Metastatic Breast Carcinoma in the Brain (tissue), 10 donors: ENCODE results near the gene SLC46A2.

DNA sequence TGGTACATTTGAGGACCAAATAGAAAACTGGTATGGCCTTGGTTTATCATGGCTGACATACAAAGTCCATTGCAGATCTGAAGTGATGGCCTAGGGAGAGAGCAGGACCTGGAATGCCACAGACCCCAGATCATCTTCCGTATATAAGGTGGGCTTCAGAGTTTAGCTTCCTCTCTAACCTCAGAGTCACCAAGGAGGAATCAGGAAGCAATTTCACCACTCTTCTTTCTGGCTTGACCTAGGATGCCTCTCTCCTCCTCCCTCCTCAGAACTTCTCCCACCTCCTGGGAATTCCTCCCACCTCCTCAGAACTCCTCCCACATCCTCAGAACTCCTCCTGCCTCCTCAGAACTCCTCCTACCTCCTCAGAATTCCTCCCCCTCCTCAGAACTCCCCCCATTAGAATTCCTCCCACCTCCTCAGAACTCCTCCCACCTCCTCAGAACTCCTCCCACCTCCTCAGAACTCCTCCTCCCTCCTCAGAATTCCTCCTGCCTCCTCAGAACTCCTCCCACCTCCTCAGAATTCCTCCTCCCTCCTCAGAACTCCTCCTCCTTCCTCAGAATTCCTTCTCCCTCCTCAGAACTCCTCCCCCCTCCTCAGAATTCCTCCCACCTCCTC lies 24.1 kb downstream of the SLC46A2 start:
- PRO-cap, 10 experiments: no peak in any of the 10 experiments

- PRO-cap, 10 experiments: peak in 3 of 10 experiments; most common plus-strand start chr9:112890988 (in 3); most common minus-strand start chr9:112890787 (in 1)
These were observed at the start of gene SLC46A2 for GRCh38 chr9:112890575-112891219. SLC46A2 (minus strand) TSS chr9:112890876.

- PRO-cap, 10 experiments: peak in 2 of 10 experiments; most common plus-strand start chr9:113152161 (in 1); most common minus-strand start chr9:113151932 (in 1)
These were observed 1.1 kb downstream of the SLC31A2 start for GRCh38 chr9:113151769-113152433.

- PRO-cap, 10 experiments: no peak in any of the 10 experiments
These were observed 15.7 kb downstream of the SLC31A2 start for GRCh38 chr9:113166410-113166940.

- PRO-cap, 10 experiments: peak in 2 of 10 experiments; most common plus-strand start chr9:113350480 (in 1); most common minus-strand start chr9:113350372 (in 1)
These were observed 818 bp downstream of the BSPRY start for GRCh38 chr9:113350097-113350621.

DNA sequence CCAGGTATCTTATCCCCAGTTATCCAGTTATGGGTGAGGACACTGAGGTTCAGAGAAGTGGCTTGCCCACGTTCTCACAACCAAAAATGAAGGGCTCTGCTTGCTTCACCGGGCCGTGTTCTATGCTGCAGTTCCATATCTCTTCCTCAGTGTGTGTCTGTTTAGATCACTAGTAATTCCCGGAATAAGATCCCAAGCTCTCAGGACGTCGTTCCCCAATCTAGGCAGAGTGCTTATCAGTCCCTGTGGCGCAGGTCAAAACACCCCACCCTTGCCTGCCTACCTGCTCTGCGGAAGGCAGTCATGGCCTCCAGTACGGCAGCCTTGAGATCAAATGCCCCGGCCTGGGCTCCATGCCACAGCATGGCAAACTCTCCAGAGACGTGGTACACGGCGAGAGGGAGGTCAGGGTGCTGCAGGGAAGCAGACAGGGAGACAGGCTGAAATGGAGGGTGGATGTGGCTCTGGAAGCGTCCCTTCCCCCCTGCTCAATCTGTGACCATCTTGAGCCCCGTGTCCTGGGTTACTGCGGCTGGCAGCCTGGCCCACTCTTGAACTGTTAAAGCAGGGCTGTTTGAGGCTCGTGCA lies 12.0 kb upstream of the HDHD3 start:
- PRO-cap, 10 experiments: no peak in any of the 10 experiments

DNA sequence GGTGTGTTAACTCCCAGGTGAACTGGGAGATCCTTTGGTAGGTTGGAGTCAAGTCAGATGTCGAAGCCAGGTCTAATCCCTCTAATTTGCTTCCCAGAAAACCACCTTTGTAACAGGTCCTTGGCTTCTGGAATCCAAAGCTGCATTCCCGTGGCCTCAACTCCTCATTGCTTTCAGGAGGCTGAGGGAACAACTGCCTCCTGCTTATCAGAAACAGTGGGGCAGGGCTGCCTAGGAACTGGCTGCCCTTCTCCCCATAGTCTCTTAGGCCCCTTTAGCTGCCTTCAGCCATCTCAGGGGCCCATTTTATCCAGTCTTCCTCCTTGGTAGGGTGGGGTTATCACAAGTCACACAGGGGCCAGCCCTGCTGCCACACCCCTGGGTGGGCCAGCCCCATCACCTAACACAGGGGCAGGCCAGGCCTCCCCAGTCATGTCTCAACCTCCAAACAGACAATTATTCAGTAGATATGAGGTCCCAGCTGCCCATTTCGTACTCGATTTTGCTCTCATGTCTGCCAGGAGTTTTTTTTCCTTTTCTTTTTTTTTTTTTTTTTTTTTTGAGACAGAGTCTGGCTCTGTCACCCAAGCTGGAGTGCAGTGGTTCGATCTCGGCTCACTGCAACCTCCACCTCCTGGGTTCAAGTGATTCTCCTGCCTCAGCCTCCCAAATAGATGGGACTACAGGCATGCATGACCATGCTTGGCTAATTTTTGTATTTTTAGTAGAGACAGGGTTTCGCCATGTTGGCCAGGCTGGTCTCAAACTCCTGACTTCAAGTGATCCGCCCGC lies 3.8 kb downstream of the ALAD start:
- PRO-cap, 10 experiments: no peak in any of the 10 experiments

GRCh38 chr9:113416190-113416845 lies 5.8 kb downstream of the C9orf43 start:
- PRO-cap, 10 experiments: peak in 3 of 10 experiments; most common minus-strand start chr9:113416556 (in 3)

- PRO-cap, 10 experiments: peak in 1 of 10 experiments; most common plus-strand start chr9:113488731 (in 1)
These were observed 24.9 kb downstream of the RGS3 start for GRCh38 chr9:113488166-113489013.

DNA sequence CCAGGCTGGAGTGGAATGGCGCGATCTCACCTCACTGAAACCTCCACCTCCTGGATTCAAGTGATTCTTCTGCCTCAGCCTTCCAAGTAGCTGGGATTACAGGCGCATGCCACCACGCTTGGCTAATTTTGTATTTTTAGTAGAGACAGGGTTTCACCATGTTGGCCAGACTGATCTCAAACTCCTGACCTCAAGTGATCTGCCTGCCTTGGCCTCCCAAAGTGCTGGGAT lies 28.0 kb downstream of the RGS3 start:
- PRO-cap, 10 experiments: no peak in any of the 10 experiments

DNA sequence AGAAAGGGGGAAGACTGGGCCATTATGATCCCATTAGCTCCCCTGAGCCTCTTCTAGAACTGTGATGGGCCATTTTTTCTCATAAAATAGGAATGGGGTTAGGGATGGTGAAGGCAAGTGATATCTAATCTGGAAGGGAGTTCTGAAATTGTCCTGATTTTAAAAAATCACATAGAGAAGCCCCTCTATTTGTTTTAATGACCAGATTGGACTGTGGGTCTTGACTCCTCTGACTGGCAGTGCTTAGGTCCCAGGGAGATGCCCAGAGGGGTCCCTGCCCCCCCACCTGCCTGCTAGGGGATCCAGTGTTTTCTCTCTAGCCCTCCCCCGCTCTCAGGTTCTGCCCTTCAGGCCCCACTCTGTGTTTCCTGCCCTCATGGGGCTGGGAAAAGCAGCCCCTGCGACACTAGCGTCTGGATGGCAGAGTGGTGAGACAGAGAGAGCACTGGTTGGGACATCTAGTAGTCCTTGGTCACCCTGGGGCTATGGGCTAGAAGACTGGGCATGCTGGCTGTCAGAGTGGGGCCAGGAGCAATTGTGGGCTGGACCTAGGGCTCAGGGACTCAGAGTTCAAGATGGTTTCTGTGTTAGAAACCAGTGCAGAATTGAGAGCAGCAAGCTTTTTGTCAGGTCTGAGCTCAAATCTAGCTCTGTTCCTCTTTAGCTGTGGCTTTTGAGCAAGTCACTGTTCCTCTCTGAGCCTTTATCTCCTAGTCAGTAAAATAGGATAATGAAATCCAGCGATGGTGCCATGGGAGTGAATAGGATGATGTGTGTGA lies 38.8 kb downstream of the RGS3 start:
- PRO-cap, 10 experiments: no peak in any of the 10 experiments

DNA sequence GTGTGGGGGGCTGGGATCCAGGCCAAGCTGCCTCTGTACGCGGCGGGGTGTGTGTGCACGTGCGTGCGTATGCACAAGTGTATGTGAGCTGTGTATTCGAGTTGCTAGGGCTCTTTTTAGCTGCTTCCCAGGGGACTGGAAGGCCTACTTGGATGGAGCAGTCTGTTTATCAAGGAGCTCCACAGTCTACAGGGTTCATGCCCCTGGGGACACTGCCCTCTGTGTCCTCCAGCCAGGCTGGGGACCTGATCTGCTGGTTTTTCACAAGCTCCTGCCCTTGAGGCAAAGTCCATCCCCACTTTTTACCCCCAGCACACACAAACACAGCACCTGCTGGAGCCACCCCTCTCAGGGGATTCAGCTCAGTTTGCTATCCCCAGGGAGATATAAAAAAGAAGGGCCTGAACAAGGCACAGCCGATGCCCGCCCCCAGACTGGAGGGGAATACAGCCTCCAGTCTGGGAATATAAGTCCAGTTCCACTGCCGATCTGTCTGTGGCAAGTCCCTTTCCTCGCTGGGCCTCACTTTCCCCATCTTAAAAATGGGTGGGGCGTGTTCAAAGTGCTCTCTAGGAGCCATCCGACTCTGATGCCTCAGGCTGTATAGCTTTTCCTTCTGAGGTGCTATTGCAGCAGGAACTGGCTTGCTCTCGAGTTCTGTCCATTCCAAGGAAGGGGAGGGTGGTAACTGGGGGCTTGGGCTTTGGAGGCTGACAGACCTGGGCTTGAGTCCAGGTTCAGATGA lies 139.2 kb downstream of the RGS3 start:
- PRO-cap, 10 experiments: no peak in any of the 10 experiments

DNA sequence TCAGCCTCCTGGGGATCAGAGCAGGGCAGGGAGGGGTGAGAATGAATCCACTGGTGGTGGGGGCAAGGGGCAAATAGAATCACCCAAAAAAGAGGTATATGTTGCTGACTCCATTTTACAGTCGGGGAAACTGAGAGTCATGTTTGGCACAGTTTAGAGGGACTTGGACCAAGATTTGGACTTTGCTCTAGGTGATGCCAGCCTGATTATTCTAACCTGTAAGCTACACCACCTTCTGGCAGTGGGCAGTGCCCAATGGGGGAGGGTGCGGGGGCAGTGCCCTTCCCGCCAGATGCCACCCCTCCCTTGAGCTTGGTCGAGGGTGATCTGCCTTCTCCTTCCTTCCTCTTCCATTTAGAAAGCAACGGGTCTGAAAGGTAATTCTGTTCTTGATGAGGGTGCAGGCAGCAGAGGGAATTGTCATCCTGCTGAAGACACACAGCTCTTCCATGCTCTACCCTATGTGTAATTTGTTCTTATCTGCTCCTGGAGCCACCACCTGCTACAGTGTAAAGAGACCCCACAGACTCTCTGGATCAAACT lies 156.0 kb downstream of the RGS3 start:
- PRO-cap, 10 experiments: no peak in any of the 10 experiments

DNA sequence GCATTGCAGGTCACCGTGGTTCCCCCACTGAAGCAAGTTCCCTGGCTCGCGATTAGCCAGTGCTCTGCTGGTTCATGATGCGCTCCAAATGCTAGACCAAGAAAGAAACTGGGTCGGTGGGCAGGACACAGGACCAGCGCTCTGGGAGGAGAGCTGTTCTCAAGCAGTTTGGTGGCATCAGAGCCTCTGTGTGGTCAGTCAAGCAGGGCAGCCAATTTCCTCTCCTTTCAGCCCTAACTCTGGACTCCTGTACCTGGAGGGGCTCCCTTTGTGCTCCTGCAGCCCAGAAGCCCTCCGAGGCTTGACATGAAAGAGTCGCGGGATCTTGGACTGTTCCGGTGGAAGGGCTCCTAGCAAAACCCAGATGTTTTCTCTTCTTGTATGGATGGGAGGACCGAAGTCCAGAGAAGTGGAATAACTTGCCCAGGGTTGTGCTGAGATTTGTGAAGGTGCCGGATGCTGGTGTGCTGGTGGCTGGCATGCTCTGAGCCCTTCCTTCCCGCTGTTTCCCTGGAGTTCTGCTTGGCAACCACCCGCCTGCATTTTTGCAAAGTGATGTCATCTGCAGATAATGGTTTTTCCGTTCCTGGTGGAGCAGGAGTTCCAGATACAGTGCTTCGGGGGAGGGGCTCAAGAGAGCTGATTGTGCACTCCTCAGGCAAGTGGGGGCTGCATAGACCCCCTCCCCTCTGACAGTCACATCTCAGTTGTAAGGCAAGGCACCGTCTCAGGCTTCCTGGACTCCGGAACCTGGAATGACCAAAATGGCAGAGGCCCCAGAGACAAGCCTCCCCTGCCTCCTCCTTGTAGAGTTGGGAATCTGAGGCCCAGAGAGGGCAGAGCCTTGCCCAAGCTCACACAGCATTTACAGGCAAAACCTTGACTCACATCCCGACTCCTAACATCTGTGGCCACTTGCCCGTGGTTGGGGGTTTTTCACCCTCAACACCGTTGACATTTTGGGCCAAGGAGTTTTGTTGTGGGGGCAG lies 156.9 kb downstream of the RGS3 start:
- PRO-cap, 10 experiments: peak in 2 of 10 experiments; most common plus-strand start position 610 of the sequence (in 1); most common minus-strand start position 486 of the sequence (in 2)

DNA sequence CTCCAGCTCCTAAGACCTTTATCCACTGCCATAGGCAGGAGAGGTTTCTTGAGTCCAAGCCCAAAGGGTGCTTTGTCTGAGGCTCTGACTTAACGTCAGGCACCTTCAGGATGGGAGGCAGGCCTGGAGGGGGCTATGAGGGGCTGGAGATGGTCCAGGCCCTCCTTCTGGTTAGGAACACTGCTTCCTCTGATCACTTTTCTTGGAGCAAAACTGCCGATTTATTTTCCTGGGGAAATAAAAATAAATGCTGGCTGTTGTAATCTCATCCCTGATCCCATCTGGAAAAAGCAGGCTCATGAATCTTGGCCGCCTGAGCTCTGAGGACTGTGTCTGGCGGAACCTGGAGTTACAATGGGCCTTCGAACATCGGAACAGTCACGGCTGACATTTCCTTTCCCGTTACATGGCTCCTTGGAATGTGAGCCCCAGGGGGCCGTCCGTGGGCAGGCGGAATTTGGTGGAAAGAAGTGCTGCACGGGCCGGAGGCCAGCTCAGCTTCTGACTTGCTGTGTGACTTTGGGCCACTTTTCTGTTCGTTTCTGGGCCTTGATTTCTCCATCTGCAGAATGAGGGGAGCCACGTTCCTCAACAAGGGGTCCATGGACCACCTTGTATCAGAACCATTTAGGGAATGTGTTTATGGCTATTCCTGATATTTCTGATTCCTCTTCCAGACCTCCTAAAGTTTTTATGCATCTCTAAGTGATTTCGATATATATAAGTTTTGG lies 157.9 kb downstream of the RGS3 start:
- PRO-cap, 10 experiments: peak in 5 of 10 experiments; most common minus-strand start position 322 of the sequence (in 5)

DNA sequence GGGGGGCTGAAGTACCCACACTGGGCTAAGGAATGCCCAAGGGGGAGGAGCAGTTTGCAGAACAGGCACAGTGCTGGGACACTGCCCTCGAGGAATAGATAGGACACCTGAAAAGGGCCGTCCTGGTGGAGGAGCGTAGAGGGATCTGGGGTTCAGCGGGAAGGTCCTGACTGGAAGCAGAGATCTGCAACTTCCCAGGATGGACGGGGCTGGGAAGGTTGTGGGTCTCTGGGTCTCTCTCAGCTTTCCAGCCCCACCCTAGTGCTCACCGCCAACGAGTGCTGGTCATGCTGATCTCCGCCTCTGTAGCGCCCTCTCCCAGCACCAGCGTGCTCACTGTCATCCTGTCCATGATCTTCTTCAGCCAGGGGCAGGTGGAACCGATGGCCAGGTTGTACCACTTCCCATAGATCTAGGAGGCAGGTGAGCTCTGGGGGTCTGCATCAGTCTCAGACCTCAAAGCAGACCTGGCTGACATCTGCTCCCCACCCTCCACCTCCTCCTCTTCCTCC lies 1.7 kb downstream of the AMBP start:
- PRO-cap, 10 experiments: no peak in any of the 10 experiments

GRCh38 chr9:114169859-114170299 lies 14.5 kb downstream of the COL27A1 start:
- PRO-cap, 10 experiments: no peak in any of the 10 experiments

GRCh38 chr9:114311626-114312796 lies 10.9 kb upstream of the ORM1 start:
- PRO-cap, 10 experiments: no peak in any of the 10 experiments

DNA sequence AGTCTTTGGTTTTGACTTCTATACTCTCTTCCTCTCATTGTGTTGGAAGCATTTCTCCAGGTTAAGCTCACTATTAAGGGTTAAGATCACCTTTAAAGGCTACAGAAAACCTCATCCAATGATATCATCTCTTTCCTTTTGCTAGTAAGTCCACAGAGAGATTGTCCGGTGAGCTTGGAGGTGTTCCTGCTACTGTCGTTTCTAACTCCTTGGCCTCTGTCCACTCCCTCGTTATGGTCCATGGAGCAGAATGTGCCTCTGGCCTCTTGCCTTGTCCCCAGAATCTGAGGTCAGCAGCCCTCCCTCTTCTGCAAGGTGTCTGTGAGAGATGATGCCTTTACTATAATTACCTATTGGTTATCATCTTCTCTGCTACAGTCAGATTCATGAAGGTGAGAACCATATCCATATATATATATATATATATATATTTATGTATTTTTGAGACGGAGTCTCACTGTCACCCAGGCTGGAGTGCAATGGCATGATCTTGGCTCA lies 15.0 kb downstream of the ORM2 start:
- PRO-cap, 10 experiments: no peak in any of the 10 experiments

- PRO-cap, 10 experiments: no peak in any of the 10 experiments
These were observed 22.0 kb downstream of the ORM2 start for GRCh38 chr9:114351688-114351965.